Bile duct (tissue), 1 donor: ENCODE measurements around the genes VEGFD, BMX, CA5B and AP1S2.

GRCh38 chrX:13693113-13693693 lies 4.3 kb downstream of the RAB9A start:
- PRO-cap, result no peak

DNA sequence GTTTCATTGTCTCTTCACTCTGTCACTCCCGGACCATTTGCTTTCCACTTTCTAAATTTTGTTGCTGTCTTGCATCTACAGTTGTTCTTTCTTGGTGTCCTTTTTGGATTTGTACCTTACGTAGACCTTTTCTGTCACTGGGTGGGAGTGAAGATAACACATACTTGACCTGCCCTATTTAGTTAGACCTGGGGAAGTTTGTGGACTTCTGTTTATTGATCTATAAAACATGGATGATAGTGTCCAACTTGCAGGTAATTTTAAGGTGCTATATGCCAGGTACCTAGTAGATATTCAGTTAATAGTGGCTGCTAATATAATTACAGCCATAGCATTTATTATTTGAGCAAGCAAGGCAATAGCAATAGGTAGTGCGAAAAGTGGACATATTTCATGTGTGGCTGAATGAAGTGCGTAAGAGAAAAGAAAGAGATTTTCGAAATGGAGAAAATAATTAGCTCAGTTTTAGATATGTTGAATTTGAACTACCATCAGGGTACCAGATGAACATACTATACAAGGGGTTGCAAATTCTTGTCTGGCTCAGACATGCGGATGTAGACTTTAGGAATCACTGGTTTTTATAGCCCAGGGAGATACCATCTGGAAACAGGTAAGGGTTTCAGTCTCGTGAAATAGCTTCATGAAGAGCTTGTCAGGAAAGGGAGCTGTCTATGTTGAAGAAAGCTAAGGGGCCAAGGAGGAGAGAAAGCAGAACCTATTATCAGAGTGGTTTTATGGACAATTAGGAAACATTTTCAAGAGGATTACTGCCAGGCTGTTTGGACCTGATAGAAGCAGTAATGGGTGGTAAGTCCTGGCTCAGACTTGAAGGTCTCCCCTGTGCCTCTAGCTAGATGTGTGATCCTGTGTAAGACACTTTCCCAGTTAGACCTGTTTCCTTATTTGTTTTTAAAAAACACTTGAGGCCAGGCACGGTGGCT lies 6.5 kb downstream of the RAB9A start:
- PRO-cap, result no peak

DNA sequence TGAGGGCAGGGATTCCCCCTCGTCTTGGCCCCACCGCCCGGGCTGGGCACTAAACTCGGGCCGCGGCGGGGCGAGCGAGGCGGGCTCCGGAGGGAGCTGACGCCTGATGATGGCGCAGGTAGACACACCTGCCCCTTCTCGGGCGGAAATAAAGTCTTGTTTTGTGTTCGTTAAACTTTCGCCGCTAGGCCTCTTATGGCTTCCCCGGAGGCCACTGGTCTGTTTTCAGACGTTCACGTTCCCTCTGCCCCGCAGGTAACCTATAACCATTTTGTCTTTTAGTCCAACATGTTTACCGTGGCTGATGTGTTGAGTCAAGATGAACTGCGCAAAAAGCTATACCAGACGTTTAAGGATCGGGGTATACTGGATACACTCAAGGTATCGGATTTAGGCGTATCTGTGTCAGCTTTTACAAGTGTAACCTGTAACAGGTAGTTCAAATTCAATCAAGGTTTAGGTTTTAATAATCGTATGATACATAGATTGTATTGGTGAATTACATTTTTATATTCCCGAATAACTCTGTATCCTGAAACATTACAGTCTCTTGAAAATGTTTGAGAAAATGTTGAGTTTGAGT lies 509 bp downstream of the OFD1 start:
- PRO-cap, result bidirectional peak, plus-strand start at position 52 of the sequence, minus-strand start at position 51 of the sequence

DNA sequence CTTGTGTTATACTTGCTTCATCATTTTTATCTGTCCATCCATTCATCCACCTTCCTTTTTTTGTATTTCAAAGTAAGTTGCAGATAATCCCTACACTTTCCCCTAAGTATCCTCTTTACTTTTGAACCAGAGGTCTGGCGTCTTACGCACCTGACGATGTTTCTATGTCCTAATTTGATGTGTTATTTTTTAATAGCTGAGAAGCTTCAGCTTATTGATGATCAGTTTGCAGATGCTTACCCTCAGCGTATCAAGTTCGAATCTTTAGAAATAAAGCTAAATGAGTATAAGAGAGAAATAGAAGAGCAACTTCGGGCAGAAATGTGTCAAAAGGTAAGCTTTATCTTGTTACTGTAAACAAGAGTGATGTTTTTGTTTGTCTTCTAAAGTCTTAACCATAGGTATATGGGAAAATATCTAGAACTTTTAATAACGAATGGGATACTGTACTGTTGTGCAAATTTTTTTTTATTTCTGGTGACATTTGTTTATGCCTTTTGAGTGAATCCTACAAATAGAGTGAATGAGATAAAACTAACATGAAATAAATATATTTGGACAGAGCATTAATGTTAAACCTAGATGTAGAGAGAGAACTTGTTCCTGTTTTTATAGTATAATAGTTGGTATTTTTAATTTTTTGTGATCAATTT lies 11.7 kb downstream of the OFD1 start:
- PRO-cap, result no peak

DNA sequence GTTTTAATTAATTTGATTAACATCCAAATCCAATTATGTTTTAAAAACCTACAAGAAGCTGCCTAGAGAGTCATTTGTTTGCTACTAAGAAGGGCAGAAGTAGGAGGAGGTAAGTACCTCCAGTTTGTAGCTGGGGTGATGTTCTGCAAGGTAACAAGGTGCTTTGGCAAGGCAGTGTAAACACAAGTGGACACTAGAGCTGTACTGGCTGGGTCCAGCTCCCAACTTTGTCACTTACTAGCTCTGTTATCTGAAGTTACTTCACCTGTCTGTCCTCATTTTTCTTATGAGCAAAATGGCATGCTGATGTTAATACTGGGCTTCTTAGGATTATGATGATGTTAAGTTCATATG lies 110.5 kb upstream of the GEMIN8 start:
- PRO-cap, result no peak

- PRO-cap, result no peak
Observed at GRCh38 chrX:15158631-15159378, 111.1 kb downstream of the ASB9 start.

DNA sequence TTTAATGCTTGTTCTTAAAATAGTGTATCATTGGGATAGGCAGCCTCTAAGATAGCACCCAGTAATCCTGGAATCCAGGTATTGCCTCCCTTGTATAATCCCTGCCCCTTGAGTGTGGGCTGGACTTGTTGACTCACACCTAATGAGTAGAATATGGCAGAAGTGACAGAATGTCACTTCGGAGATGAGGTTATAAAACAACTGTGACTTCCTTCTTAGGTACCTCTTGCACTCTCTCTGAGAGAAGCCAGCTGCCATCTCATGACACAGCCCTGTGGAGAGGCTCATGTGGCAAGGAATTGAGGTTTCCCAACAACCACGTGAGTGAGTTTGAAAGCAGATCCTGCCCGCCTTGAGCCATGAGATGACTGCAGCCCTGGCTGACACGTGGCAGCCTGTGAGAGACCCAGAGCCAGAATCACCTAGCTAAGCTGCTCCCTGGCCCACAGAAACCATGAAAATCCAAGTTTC lies 13.6 kb downstream of the ASB11 start:
- PRO-cap, result no peak

DNA sequence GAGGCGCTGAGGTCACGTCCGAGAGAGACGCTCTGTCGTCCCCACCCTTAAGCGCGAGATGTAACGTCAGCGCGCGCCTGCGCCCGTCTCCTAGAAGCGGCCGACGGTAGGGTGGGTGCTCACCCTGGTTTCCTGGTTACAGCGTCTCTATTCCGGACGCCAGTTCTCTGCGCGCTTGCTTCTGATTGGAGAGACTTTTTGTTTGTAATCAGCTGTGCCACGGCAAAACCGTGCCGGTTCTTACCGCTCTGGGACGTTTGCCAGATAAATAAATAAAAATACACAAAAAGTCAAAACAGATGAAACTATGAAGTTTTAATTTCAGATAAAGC lies 274 bp upstream of the PIGA start:
- PRO-cap, result bidirectional peak, plus-strand start at position 93 of the sequence, minus-strand start outside the sequence

DNA sequence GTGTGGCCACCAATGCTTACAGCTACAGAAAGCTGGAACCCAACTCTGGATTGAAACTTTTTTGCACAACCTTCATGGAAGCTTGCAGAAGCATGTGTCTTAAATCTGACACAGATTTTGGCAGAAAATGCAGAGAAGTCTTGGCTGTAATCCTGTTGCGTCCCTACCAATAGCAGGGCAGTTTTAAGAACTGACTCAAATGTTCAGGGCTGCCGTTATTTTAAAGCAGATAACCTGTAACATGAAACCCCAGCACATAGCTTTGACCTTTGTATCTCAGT lies at the start of gene VEGFD:
VEGFD (minus strand) TSS at position 101 of the 281 bp plus-strand sequence.
- PRO-cap, result no peak

DNA sequence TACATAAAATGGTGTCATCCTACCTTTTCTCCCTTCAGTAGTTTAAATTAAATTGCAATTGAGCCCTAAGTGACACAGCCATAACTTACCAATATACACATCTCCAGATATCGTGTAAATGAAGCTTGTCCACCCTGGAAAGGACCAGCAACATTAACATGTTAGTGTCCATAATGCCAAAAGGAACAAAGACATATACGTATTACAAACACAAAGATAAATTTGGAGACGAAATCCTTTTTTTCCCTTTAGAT lies 23.1 kb upstream of the VEGFD start:
- PRO-cap, result no peak

GRCh38 chrX:15500163-15501030 lies at the start of gene BMX:
Gene BMX, plus strand, starts transcription at chrX:15500807.
- PRO-cap, result bidirectional peak, plus-strand start at chrX:15500892, minus-strand start at chrX:15500724

GRCh38 chrX:15616369-15616864 lies 15.7 kb upstream of the ACE2 start:
- PRO-cap, result no peak

- PRO-cap, result bidirectional peak, plus-strand start at chrX:15738278, minus-strand start at chrX:15737924; unidirectional peak, plus-strand start at chrX:15738328
Observed at GRCh38 chrX:15737759-15738403, at the start of gene CA5B. Gene CA5B, plus strand, starts transcription at chrX:15738270.

- PRO-cap, result no peak
Observed at GRCh38 chrX:15803412-15804074, 13.3 kb downstream of the ZRSR2 start.

DNA sequence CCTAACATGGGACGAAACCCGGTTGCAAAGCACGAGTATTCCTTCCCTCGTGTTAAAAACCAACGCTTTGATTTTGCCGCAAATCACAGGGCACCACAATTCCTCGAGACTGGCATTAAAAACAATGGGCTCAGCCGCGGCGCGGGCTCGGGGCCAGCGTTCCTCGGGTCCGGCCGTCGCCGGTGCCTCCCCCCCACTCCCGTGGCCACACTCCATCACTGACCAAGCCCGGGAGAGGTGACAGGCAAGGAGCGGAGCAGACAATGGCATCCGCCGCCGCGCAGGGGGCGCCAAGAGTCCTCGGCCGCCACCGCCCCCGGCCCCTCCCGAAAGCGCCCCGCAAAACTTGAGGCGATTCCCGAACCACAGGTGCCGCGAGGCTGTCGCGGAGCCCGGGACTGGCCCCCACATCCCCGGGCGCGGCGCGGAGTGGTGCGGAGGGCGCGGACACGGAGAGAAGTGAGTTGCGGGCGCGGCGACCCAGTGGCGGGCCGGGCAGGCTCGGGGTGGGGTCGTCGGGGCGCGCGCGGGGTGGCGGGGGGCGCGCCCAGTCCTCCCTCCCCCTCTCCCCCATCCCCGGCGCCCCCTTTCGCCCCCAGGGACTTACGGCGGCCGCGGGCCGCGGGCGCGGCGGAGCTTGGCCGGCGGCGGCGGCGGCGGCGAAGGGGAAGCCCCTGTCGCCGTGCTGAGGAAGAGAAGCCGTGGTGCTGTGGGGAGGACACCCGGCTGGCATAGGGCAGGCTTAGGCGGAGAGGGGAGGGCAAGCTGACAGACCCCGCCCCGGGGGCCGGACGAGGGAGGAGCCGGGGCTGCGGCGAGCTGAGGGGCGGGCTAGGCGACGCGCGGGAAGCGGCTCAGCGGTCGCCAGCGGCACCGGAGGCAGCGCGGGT lies at the start of gene AP1S2:
AP1S2 (minus strand) TSS at position 733 of the 890 bp plus-strand sequence.
- PRO-cap, result unidirectional peak, plus-strand start at position 115 of the sequence; unidirectional peak, plus-strand start at position 234 of the sequence; bidirectional peak, plus-strand start at position 342 of the sequence, minus-strand start at position 265 of the sequence; unidirectional peak, minus-strand start at position 461 of the sequence; bidirectional peak, plus-strand start outside the sequence, minus-strand start at position 733 of the sequence

DNA sequence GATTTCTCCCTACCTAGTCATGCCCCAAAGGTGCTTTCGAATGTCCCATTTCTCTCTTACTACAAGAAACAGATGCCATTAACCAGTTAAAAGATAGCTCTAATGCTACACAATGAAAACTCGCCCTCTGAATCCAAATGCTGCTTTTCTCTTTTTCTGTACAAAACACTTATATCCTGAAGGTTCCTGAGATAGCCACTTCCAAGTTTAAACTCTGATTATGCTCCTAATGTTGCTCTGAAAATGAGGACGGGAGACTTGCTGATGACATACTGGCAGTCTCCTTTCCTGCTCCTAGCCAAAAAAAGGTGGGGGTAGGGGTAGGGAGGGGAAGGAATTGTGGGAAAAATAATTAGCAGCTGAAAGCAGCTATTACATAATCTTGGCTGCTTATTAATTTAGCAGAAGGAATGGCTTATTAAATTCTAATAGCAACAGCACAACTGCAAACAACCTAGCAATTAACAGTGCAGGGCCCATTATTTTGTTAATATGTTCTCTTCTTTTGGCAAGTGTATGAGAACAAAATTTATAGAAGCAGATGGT lies 1.9 kb upstream of the AP1S2 start:
- PRO-cap, result no peak

GRCh38 chrX:15873317-15873752 lies 18.7 kb upstream of the AP1S2 start:
- PRO-cap, result unidirectional peak, minus-strand start at chrX:15873552

DNA sequence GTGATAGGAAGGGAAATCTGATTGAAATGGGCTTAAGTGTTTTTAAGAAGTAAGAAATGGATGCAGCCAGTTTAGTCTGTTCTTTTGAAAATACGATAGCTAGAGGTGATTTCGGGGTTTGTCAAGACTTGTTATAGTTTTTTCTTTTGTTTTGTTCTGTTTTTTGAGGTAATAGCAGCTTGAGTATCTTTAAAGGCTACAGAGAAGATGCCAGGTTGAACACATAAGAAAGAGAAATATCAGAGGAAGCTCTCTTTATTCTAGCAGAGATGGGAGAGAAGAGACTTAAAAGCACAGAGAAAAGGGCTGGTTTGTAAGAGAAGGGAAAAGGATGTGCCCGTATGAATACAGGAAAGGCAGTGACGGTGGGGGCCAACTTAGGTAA lies 121.5 kb upstream of the S100G start:
- PRO-cap, result no peak

DNA sequence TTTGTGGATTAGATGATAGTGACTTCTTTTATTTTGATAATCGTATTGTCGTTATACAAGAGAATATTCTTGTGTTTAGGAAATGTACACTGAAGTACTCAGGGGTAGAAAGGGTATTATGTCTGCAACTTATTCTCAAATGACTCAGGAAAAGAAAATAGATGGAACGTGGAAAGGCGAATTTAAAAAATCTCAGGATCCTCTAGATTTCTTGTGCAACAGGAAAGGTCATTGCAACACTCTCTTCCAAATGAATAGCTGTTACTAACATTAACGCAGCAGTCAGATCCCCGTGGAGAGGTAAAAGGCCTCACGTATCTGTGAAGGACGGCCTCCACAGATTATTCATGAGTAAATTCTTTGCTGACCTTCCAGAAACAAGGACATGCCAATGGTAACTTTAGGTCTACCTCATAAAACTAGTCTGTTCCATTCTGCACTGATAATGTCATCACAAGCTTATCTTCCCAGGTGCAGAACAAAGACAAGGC lies 16.2 kb upstream of the REPS2 start:
- PRO-cap, result no peak

DNA sequence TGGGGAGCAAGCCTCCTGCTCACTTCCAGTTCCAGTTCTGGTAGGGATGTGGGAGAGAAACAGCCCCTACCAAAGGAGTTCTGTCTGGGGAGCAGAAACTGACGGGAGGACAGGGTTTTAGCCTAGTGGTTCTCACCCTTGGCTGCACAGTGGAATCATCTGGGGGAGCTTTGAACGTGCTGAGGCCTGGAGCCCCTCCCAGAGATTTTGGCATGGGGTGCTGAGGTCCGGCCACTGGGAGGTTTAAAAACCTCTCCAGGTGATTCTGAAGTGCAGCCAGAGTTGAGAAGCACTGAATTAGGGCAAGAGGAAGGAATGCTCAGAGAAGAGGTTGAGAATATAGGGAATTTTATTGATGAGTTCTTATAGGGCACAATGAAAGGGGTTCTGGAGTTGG lies 162.6 kb downstream of the REPS2 start:
- PRO-cap, result no peak